Glomerular endothelial cell (primary cell): ENCODE measurements around a stretch of chr7.

GRCh38 chr7:69394281-69394729, 204.0 kb upstream of the AUTS2 start:
- RAMPAGE, long total RNA = no peak

DNA sequence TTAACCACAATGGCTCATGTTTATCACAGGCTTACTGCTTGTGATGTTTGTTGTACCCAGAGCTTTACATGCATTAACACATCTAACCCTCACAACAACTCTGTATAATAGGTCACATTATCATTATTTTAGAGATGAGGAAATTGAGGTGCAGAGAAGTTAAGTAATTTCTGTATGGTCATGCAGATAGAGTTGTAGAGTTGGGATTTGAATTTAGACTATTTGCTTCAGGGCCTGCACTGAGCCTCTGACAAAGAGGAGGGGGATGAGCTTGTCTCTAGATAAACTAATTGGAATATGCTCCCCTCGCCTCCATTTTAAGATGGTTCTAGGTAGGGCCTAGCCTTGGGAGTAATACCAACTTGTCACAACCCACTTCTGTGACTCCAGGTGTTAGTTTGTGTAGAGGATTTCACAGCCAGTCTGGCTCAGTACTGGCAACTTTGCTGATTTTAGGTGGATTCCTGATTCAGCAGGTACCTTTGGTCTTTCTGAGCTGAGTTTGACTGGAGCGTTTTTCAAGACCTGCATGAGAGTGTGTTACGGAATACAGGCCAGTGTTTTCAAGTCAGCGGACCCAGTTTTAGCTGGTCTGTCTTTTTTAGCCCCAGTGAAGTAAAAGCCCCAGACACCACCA, 19.8 kb downstream of the AUTS2 start:
- RAMPAGE, long total RNA = no peak

GRCh38 chr7:69620036-69620662, 21.9 kb downstream of the AUTS2 start:
- RAMPAGE, long total RNA = no peak

GRCh38 chr7:69645772-69646139, 47.5 kb downstream of the AUTS2 start:
- RAMPAGE, long total RNA = no peak

- RAMPAGE, long total RNA = no peak
These were observed 141.6 kb downstream of the AUTS2 start for GRCh38 chr7:69739636-69740607.

DNA sequence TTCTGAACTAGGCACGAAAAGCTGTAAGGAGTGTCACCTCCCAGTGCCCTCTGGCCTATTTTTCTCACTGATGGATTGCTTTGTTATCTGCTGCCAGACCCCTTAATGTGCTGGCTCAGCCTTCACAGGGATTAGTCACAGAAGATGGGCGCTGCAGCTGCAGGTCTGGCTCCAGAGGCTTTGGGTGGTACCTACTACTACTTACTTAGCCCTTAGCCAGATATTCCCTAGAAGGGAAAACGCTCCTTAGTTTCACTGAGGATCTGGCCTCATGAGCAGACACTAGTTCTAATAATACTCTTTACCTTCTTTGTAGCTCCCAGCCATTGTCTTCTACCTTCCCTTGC, 427.7 kb downstream of the AUTS2 start:
- RAMPAGE, long total RNA = no peak

DNA sequence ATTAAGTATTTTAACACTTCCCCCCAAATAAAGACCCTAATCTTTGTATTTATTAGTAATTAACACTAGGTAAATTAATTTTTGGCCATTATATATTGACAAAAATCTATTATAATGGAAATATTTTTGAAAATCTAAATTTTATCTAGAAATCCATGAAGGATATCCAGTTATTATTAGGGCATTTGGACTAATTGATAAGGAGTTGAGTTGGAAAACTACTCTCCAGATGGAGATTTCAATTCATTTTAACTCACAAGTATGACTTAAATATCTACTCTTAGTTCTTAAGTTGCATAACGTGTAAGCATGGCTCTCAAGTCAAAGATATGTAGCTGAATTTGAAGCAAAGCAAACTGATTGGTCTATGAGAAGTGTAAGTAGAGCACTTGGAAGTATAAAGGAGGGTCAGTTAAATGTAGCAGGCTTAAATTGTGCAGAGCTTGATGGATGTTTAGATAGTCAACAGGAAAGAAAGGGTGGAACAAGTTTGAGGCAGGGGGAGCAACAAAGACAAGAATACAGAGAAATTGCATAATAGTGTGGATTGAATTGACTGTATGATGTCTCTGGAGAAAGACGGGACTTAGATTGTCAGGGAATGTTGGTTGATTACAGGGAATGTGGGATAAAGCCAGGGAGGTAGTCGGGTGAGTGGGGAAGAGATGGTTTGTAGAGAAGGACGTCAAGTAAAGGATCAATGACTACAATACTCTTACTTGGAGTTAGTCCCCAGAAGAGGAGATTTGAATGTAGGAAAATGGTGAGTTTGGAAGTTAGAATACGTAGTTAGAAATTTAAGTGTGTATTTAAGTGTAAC, 542.6 kb downstream of the AUTS2 start:
- RAMPAGE, long total RNA = no peak

DNA sequence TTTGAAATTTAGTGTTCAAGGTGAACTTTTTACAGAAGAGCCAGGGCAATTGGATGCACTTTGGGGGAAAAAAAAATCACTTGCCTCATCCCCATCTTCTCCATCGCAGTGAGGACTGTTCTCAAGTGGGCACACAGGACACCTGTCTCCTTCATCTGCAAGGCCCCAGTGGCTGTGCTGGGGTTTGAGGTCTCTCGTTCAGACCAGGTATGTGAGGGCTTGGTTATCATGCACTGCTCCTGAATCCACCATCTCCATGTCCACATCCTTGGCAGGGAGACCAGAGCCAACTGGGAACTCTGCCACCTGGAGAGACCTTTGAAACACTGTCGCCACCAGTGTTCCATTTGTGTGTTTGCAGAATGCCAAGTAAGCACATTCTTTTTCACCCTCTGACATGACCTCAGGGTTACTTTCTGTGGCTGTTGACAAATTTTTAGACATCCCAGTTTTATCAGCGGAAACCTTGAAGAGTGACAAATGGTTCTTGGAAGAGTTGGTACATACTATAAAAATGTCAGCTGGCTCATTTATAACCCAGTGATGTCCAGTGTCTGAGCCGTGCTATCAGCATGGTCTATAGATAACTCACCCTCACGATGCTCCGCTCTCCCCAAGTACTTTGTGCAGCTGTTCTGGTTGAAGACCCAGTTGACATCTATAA, 563.3 kb upstream of the GALNT17 start:
- RAMPAGE, long total RNA = no peak

GRCh38 chr7:70571254-70571933, 560.5 kb upstream of the GALNT17 start:
- RAMPAGE, long total RNA = no peak

- RAMPAGE, long total RNA = no peak
These were observed 541.6 kb upstream of the GALNT17 start for GRCh38 chr7:70590294-70590865.

GRCh38 chr7:70598931-70599888, 532.7 kb upstream of the GALNT17 start:
- RAMPAGE, long total RNA = no peak

DNA sequence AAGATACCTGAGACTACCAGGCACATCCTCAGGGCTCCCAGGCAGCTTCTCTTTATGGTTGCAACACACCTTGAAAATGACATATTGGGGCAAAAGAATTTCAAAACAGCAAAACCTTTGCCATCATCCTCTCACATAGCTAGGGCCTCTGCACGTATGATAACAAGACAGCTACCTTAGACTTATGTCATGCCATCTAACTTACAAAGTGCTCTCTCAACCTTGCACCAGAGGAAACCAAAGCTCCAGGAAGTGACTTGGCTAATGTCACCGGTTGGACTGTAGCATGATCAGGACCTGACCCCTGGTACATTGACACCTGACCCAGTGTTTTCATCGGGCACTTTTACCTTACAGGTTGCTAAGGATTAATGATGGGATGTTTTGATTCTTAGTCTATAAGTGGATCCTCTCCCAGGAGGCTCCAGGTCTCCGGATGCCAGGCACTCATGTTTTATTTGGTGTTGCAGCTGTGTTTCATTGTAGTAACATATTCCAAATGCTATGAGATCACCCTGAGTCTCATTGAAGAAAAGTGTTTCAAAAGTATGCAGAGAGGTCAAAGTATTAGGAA, 529.8 kb upstream of the GALNT17 start:
- RAMPAGE, long total RNA = no peak

DNA sequence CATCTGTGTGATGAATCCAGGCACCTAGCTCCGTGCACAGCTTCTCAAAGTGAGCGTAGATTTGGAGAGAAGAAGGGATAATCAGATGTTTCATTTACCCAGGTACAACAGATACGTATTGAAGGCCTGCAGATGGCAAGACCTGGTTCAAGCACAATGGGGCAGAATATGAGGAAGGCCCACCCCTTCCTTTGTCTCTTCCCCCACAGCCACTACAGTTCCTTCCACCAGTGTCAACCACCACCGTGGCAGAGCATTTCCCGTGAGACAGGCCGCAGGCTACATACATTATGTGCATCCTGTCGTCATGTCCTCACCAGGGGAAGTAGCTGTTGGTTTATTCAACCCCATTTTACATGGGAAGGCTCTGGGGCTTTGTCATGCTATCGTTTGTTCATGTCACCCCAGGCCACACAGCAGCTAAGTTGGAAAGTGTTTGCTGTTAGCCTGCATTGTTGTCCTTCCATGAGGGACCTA, 471.5 kb upstream of the GALNT17 start:
- RAMPAGE, long total RNA = no peak

DNA sequence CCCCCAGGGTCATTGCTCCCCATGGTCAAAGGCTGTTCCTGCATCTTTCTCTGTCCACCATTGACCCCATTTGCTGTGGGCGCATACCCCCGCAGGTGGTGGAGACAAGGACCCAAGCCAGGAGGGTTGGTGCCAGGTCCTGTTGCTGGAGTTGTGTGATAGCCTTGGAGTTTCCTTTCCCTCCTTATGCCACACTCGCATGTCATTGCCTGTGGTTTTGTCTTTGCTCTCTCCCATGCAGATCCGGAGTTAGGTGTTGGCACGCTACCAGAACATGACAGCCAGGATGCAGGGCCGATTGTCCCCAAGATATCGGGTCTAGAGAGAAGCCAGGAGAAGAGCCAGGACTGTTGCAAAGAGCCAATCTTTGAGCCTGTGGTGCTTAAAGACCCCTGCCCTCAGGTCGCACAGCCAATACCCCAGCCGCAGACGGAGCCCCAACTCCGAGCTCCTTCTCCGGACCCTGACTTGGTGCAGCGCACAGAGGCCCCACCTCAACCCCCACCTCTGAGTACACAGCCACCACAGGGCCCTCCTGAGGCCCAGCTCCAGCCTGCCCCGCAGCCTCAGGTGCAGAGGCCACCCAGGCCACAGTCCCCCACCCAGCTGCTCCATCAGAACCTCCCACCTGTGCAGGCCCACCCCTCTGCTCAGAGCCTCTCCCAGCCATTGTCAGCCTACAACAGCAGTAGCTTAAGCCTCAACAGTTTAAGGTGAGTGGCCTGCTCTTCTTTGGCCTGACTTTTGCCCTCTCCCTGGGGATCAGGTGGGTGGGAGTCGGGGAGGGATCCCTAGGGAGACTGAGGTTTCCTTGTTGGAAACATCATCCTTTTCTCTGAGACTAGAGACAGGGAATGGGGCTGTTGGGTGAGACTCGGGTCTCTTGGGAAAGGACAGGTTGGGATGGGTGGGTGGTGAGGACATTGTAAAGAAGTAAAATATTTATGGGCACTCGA, 369.0 kb upstream of the GALNT17 start:
- RAMPAGE, long total RNA = no peak

DNA sequence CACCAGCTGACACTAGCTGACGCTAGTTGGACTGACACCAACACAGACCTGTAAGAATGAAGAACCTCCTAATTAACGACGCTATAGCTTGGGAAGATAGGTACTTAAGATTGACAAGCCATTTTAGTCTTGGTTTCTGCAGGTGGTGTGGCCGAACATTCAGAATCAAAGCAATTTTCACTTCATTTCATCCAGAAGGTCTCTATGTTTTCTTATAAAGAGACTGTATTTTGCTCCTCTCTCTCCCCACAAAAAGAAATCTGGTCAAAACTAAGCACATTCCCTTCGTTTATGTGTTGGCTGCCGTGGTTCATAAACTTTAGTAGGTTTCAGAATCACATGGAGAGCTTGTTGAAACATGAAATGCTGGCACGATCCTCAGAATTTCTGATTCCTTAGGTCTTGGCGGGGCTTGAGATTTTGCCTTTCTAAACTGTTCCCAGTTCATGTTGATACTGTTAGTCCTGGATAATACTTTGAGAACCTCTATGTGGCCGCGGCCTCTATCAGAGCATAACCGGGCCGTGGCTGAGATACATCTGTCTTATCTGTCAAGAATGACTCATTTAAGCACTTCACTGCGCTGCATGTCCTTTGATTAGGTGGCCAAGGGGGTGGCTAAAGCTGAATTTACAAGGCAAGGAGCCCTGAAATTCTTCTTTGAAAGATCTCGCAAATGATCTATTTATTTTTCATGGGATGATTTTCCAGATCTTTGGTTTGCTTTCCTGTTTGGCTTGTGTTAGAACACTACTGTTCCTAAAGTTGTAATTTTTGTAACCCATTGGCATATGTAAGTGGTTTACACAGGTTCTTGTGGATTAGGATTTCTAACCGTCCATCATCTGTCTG, 66.8 kb downstream of the GALNT17 start:
- RAMPAGE, long total RNA = no peak

DNA sequence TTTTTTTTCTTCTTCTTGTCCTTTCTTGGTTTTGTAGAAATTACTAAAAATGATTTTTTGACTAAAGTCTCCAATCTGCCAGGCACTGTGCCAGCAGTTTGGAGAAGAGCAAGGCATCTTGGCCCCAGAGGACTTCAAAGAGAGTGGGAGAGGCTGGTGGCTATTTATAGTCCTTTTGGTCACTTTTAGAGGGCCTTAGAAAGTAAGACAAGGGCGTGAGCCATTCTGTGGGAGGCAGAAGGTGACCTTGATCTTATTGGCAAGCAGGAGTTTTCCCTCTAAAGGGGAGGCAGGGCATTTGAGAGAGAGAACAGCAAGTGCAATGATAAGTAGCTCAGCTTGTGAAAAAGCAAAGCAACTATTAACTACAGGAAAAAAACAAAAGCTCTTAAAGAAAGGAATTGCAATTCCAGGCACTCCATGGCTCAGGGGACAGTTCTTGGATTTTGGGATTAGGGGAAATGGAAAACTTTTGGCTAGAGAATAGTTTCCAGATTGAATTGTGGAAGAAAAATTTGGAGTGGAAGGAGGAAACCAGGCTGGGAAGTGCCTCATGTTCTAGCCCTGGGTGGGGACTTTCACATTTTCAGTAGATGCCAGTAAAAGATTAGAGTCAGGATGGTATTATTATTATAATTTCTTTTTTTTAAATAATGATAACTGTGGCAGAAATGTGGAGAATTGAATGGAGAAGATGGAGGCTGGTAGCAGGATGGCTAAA, 212.1 kb downstream of the GALNT17 start:
- RAMPAGE, long total RNA = no peak

- RAMPAGE, long total RNA = no peak
These were observed 504.4 kb downstream of the GALNT17 start for GRCh38 chr7:71636230-71636858.

DNA sequence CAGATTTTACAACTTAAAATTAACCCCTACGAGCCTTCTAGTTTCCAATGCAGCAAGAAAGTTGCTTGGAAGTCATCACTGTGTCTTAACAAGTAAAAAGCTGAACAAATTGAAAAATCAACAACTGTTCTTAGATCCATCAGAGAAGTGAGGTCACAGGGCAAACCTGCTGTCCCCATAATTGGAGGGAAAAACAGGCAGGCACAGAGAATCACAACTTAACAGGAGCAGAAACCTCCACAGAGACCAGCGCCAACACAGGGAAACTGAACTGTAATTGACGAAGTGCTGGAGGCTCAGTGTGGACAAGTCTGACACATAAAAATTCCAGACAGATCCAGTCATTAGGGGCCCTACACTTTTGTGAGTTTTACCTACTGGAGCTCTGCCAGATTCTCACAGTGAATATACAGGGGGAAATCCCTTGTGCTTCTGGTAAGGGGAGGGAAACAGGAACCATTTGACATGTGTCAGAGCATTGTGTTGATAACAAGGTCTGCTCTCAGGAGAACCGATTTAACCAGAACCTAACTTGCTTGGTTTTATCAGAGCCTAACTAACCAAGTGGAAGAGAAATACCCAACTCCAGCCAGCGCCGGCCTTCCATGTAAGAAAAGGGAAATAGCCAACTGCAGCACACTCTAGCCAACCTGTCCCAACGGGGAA, 145.3 kb downstream of the TYW1B start:
- RAMPAGE, long total RNA = no peak

DNA sequence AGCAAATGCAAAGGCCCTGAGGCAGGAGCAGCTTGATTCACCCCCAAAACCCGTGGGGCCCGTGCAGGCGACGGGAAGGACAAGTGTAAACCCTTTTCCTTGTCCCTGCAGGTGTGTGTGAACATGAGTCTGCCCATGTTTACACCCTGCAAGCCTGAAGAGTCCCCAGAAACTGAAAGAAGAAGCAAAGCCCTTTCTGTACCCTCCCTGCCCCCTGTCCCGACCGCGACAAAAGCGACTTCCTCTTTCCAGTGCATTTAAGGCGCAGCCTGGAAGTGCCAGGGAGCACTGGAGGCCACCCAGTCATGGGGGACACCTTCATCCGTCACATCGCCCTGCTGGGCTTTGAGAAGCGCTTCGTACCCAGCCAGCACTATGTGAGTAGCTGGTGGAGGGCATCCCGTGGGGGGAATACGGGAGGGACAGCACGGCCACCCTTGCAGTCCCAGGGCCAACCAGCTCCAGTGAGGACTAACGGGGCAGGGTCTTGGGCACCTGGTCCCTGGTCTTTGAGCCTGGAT, 65.2 kb upstream of the SPDYE10 start:
- RAMPAGE, long total RNA = no peak

GRCh38 chr7:73498449-73498876, 23.6 kb downstream of the BAZ1B start:
- RAMPAGE, long total RNA = no peak